Metanephros (tissue), 2 donors: Measurements from ENCODE around the genes SRPK1 and MAPK13.

- RAMPAGE, long total RNA, result no peak
Measured at GRCh38 chr6:35686390-35687018, 2.2 kb downstream of the FKBP5 start.

DNA sequence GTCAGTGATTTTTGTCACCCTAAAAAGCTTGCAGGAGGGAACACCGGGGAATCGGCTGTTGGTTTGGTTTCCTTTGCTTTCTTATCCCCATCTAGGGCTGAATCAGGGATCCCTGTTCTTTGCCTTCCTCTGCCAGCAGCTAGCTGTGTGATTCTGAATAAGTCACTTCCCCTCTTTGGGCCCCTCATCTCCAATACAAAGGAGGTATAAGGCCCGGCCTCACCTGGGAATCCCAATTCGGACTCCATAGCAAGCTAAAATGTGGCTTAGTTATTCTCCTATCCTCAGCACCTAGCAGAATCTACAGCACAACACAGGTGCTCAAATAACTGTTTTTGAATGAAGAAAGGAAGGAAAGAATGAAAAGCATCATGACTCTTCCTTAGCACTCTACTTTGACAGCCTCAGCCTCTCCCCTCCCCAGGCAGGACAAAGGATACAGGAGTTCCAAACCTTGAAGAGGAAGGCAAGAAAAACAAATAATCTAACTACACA lies 18.4 kb upstream of the ARMC12 start:
- RAMPAGE, long total RNA, result no peak

GRCh38 chr6:35725420-35726054 lies 11.3 kb upstream of the ARMC12 start:
- RAMPAGE, long total RNA, result no peak

DNA sequence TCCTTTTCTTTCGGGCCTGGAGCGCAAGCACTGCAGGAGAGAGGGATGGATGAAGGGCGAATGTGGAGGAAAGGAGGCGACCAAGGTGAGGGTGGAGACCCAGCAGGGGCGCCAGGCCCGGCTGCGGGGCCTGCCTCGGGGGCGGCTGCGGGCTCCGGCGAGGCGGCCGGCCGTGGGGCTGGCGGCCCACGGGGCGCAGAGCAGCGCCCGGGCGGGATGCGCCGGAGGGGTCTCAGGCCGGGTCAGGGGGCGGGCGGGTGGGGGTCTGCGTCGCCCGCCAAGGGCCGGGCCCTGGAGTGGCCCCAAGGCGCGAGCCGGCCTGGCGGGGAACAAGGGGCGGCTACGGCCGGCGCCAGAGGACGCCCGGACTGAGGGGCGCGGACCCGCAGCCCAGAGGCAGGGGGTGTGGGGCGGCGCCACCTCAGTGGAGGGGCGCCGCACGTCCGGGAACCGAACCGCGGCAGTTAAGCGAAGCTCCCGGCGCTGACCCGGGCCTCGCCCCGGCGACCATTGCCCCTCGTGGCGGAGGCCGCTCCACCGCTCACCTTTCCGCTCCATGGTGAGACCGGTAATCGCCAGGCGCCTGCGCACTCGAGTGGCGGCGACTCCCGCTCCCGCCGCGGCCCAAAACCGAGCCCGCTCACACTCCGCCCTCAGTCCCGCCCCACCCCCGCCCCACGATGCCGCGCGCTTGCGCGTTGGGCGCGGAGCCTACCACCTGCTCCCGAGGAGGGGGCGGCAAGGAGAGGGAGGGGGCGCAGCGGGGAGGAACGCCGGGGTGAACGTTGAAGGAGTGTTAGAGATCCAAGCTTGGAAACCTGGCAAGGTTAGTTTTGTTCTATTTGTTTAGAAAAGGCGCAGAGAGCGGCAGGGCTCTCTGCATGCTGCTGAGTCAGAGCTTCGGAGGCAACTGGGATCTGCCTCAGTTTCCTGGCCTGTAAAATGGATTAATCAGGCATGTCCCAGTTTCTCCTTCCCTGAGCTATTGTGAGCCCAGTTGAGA lies at the start of gene SRPK1:
Gene SRPK1 (minus strand): TSS at position 600 of the 1,003 bp plus-strand sequence.
- RAMPAGE, long total RNA, result start-site peak on the minus strand centred at position 593 of the sequence, 48 bp wide, 914 and 257 reads in 2 replicates

- RAMPAGE, long total RNA, result no peak
Measured at GRCh38 chr6:36099207-36099621, 31.1 kb upstream of the MAPK13 start.

DNA sequence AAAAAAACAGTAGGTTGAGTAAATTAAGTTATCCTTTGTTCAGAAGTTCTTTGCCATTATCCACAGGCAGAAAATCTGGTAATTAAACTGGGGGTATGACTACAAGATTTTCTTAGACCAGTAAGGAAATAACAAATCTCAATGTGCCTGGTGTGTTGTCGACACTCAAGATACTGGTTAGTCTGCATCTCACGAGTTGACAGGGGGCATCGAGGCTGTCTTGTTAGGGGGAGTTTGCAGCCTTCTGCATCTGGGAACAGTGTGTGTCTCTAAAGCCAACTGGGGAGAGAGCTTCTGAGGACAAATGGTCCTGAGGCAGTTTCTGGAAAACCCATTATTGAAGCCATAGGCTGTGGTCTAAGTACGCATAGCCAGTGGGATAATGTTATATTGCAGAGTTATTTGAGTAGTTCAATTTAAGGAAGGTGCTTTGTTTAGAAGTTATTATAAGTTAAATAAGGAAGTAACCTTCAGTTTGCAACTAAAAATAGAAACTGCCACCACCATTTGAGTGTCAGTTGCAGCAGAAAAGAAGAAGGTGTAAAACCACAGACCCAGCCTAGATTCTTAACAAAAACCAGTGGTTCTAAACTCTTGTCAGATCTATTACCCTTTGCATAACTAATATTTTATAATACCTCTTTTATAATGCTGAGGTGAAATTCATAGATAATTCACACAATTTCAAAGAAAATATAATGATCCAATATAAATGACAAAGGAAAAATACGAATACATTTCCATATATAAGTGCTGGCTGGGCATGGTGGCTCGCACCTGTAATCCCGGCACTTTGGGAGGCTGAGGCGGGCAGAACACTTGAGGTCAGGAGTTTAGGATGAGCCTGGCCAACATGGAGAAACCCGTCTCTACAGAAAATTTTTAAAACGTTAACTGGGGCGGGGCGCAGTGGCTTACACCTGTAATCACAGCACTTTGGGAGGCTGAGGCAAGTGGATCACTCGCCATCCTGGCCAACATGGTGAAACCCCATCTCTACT lies 15.3 kb upstream of the MAPK13 start:
- RAMPAGE, long total RNA, result no peak

DNA sequence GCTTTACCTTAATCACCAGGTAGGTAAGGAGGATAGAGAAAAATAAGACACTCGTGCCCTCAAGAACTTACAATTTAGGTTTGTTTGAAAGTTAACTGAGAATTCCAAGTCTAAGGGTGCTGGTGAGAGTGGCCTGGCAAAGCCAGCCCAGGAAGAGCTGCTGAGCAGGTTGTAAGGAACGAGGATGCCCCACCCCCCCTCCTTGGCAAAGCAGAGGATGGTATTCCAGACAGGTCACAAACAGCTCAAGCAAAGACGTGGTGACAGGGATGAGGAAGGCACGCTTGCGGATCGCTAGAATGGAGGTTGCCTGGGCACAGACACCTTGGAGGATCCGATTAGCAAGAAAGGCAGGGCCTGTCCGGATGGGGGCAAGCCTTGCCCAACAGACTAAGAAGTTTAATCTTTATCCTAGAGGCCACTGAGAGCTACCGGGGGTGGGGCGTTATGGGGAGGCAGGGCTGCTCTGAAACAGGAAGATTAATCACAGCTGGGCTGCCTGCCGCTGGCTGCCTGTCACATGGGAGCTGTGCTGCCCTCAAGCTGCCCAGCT lies 9.4 kb upstream of the MAPK13 start:
- RAMPAGE, long total RNA, result no peak

GRCh38 chr6:36130148-36131191 lies at the start of gene MAPK13:
MAPK13 (plus strand) TSS chr6:36130513.
- RAMPAGE, long total RNA, result no peak

GRCh38 chr6:36235313-36235800 lies 34.5 kb upstream of the PNPLA1 start:
- RAMPAGE, long total RNA, result no peak

- RAMPAGE, long total RNA, result no peak
Measured at GRCh38 chr6:36285048-36285744, 15.3 kb downstream of the PNPLA1 start.

GRCh38 chr6:36339026-36339483 lies 2.4 kb upstream of the BNIP5 start:
- RAMPAGE, long total RNA, result no peak

DNA sequence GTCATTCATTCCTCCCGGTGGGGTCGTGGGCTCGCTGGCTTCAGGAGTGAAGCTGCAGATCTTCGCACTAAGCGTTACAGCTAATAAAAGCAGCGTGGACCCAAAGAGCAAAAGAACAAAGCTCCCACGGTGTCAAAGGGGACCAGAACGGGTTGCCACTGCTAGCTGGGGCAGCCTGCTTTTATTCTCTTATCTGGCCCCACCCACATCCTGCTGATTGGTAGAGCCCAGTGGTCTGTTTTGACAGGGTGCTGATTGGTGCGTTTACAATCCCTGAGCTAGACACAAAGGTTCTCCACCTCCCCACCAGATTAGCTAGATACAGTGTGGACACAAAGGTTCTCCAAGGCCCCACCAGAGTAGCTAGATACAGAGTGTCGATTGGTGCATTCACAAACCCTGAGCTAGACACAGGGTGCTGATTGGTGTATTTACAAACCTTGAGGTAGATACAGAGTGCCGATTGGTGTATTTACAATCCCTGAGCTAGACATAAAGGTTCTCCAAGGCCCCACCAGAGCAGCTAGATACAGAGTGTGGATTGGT lies 23.9 kb downstream of the ETV7 start:
- RAMPAGE, long total RNA, result no peak

GRCh38 chr6:36504900-36505521 lies 42.3 kb downstream of the STK38 start:
- RAMPAGE, long total RNA, result no peak

DNA sequence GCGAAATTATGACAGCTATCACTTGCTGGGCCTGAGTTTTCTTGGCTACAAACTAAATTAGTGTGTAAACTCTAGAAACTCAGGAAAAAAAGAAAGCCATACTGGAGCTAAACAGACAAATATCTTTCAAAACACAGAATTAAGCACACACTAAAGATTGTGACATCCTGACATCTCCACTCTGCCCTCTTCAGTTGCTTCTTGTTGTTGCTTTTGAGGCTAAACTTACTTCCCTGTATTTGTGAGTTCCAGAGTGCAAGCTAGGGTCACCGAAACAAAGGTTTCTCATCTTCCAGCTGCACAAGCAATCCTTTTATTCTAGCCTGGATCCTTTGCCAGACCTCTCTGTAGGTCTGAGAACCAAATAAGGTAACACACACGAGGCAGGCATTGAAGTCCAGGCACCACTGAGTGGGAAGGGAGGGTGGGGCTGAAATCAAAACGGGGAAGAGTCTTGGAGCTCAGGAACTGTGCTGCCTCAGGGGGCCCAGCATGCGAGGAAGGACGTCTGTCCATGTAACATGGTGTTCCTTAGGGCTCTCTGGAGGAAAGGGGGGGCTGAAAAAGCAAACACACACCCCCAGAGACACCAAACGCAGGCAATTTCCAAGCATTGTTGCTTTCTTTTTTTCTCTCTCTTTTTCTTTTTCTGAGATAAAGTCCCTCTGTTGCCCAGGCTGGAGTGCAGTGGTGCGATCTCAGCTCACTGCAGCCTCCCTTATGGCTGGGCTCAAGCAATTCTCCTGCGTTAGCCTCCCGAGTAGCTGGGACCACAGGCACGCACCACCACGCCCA lies 14.3 kb upstream of the SRSF3 start:
- RAMPAGE, long total RNA, result no peak

DNA sequence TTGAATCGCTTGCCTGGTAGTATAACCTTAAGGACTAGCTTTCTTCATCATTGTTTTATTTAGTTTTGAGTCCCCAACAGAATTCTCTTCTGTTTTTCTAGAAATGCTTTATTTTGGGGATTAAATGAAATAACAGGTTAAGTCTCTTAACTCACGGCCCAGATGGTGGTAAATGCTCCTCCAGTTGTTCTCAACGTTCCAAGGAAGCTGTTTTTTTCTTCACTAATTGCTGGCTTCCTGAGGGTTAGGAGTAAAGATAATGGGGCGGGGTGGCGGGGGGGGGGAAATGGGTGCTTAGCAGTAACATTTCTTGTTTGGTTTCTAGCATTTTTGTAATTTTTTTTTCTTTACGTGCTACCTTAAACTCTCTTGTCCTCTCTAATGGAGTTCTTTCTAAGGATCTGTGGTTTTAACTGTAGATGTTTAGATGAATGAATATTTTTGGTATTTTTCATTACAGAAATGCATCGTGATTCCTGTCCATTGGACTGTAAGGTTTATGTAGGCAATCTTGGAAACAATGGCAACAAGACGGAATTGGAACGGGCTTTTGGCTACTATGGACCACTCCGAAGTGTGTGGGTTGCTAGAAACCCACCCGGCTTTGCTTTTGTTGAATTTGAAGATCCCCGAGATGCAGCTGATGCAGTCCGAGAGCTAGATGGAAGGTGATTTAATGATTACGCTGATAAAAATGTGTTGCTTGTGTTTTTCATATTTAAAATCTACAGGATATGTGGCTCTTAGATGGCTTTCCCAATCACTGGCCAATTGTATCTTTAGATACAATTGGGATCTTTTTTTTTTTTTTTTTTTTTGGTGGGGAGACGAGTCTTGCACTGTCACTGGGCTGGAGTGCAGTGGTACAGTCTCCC lies 2.4 kb downstream of the SRSF3 start:
- RAMPAGE, long total RNA, result no peak

DNA sequence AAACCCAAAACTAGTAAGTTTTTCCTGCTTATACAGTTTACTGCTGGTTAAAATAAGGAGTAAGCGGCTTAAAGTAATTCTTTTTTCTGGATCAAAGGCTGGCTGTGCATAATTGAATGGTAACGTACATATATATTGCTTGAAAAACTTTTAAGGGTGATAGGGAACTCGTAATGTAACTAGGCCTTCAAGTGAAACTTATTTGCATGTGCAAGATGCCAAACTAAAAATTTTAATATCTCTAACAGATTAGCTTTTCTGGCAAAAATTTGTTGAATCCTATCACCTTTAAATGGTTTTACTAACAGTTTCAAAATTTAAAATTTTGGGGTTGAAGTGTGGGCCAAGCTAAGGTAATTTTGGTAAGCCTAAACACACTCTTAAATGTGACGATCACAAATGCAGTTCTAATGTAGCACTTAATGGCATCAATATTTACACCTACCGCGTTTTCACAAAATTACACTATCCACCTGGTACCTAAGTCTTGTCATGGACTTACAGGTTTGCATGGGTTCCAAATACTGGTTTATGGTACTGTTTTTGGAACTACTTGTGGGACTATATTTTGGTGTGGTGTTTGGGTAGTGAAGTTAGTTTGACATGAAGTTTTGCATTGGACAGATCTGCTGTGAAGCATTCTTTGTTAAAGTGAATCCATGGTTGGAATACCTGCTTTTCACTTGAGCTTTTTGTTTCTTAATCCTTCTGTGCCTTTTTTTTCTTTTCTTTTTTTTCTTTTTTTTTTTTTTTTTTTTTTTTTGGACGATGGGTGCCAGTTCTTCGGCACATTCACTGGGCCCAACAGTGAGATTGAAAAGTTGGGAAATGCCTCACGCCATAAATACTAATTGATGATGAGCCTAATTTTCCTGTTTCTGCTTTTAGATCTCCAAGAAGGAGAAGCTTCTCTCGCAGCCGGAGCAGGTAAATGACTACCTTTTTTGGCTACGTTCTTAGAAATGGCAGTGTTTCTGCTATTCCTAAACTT lies 6.4 kb downstream of the SRSF3 start:
- RAMPAGE, long total RNA, result no peak

DNA sequence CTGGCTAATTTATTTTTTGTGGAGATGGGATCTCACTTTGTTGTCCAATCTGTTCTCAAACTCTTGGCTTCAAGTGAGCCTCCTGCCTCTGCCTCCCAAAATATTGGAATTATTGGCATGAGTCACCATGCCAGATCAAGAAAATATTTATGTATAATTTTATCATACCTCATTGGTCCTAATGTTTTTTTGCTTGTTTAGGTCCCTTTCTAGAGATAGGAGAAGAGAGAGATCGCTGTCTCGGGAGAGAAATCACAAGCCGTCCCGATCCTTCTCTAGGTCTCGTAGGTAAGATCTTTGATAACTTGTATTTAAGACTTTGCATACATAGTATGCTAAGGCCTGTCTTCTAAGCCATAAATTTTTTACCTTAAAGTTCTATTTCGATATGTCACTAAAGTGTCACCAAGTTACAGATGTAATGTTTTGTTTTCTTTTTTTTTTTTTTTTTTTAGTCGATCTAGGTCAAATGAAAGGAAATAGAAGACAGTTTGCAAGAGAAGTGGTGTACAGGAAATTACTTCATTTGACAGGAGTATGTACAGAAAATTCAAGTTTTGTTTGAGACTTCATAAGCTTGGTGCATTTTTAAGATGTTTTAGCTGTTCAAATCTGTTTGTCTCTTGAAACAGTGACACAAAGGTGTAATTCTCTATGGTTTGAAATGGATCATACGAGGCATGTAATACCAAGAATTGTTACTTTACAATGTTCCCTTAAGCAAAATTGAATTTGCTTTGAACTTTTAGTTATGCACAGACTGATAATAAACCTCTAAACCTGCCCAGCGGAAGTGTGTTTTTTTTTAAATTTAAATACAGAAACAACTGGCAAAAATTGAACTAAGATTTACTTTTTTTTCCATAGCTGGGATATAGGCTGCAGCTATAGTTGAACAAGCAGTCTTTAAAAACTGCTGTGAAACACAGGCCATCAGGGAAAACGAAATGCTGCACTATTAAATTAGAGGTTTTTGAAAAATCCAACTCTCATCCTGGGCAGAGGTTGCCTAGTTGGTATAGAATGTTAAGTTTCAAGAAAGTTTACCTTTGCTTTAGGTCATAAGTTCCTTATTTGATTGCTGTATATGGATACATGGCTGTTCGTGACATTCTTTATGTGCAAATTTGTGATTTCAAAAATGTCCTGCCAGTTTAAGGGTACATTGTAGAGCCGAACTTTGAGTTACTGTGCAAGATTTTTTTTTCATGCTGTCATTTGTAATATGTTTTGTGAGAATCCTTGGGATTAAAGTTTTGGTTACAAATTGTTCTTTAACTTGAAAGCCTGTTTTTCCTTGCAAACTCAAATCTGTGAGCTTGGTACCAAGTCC lies 7.8 kb downstream of the SRSF3 start:
- RAMPAGE, long total RNA, result no peak

GRCh38 chr6:36681939-36683231 lies 3.9 kb downstream of the CDKN1A start:
- RAMPAGE, long total RNA, result no peak

GRCh38 chr6:36844157-36844875 lies 5.1 kb upstream of the CPNE5 start:
- RAMPAGE, long total RNA, result no peak

GRCh38 chr6:36928518-36929010 lies 26.0 kb upstream of the PI16 start:
- RAMPAGE, long total RNA, result no peak